Measurements from ENCODE around the genes ZNF593OS, CATSPER4 and CRYBG2.

DNA sequence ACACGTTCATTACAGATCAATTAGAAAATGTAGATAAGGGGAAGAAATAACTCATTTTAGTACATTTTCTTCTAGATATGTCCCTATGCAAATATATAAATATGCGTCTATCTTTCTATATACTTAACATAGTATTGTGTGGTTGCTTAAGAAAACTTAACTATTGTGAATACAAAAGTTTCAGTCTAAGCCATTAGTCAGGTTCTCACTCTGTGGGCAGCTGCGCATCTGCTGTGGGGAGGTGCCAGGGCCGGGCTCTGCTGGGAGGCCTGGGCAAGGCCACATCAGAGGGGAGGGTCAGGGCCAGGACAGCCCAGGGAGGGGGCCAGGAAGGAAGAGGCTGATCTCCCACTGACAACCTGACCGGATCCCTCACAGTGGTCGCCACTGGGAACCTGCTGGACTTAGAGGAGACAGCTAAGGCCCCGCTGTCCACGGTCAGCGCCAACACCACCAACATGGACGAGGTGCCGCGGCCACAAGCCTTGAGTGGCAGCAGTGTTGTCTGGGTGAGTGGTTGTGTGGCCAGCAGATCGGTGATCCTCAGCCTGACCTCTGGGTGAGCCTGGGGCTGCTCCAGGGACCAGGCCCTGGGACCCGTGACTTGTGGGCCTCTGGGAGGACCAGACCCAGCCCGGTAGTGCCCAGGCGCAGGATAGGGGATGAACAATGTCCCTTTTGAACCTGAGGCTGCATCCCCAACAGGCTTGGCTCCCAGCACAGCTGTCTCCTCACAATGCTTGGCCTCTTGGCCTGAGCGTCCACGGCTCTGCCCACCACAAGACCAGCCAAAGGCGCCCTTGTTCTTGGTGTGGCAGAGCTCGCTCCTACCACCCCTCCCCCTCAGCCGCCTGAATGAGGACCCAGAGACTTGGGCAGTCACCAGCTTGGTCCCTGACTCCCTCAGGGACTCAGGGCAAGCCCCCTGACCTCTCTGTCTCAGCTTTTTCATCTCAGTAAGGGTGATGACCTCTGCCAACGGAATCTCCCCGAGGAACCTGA, 20.2 kb downstream of the LDLRAP1 start:
- PRO-cap, 2 experiments = no peak in any of the 2 experiments

DNA sequence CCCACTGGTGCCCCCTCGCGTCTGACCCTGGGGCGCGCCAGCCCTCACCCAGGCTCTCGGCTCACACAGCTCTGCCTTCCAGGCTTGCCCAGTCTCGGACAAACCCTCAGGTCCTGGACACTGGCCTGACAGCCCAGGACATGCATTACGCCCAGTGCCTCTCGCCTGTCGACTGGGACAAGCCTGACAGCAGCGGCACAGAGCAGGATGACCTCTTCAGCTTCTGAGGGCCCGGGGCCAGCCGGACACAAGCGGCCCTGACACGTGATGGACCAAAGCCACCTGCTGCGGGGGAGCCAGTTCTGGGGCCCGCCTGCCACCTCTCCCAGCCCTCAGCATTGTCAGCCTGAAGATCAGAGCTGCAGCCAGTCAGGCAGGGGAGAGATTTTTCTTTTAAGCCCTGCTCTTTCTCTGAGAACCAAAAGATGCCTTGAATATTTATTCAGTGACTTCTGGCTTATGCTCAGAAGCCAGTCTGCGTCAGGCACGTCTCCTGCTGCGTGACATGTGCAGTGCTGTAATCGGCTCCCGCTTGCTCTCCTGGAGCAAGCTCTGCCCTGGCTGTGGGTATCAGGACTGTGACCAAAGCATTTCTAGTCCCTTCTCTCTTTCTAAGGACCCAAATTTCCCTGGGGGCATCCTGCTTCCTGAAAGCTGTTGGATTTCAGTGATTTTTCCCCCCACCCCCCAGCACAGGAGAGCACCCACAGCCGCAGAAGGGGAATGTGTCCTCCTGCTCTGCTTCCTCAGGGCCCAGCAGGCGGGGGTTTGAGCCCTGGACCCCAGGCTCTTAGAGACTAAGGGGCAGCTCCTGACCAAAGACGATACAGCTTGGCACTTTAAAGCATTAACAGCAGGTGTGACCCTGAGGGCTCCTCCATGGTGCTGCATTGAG, 23.6 kb downstream of the LDLRAP1 start:
- PRO-cap, 2 experiments = no peak in any of the 2 experiments

DNA sequence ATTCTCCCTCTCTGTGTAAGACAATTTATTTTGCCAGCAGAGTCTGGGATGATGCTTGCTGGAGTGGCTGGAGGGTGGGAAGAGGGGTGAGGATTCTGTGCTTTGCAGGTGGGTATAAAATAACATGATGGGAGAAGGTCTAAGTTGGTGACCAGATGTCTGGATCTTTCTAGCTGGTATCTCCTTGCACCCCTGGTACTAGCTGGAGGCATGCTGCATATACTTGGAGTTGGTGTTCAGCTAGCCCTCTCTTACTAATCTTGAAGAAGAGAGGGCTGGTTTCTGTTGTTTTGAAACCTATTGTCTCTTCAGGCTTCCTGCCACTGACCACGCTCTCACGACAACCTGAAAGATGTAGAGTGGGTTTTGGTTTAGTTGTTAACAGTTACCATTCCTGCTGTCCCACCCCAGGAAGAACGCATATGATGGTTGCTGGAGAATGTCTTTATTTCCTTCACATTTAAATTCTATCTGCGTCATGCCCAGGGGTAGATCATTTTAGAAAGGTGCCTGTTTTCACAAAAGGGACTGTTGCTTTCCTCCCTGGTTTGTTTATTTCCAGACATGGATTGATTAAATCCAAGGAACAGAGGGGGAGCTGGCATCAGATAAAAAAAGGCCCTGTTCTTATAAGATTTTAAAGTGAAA, 3.6 kb downstream of the MAN1C1 start:
- PRO-cap, 2 experiments = no peak in any of the 2 experiments

DNA sequence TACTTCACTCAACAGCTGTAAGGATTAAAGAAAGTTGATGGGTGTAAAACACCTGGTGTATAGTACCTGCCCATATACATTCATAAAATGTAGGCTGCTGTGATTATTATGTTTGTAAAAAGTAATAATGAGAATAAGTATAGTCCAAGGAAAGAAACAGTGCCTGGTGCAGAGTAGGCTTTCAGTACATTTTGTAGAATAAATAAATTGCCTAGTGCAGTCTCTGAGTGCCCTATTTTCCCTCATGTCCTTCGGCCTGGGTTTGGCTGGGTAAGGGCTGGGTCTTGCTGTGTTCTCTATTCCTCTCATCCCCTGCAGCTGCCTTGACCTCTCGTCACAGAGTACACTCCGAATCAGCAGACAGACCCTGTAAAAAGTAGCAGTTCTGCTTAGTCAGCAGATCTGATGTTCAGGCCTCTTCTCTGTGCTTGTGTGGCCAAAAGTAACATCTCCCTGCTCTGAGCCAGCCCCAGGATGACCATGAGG, 77.3 kb downstream of the MAN1C1 start:
- PRO-cap, 2 experiments = no peak in any of the 2 experiments

GRCh38 chr1:25774773-25775392, 25.1 kb upstream of the SELENON start:
- PRO-cap, 2 experiments = no peak in any of the 2 experiments

GRCh38 chr1:25809046-25809416, 9.0 kb downstream of the SELENON start:
- PRO-cap, 2 experiments = no peak in any of the 2 experiments

- PRO-cap, 2 experiments = no peak in any of the 2 experiments
These were observed 5.9 kb upstream of the MTFR1L start for GRCh38 chr1:25813767-25814360.

DNA sequence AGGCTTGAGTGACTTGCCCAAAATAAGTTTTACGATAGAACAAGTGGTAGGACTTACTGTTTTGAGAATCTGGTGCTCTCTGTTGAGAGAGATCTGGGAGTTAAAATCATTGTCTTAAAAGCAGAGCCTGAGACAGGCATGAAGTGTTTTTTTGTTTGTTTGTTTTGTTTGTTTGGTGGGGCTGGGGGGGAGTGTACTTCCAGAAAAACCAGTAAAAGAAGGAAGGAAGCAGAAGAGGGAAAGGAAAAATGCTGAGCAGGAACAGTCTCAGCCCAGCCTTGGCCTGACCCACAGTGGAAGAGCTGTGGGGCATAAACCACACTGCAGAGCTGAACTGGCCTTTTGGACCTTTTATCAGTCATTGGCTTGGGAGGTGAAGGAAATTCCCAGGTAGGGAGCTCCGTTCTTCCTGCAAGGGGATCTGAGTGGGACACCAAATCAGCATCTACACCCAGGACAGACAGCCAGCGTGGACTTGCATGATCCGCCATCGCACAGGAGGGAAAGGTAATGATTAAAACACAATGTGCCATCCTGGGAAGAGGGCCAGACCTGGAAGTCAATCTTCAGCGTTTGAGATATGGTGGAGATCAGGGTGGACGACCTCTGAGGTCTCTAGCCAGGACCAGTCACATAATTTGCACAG, 1.3 kb upstream of the MTFR1L start:
- PRO-cap, 2 experiments = no peak in any of the 2 experiments

GRCh38 chr1:25895328-25895983, 10.8 kb downstream of the STMN1 start:
- PRO-cap, 2 experiments = no peak in any of the 2 experiments

DNA sequence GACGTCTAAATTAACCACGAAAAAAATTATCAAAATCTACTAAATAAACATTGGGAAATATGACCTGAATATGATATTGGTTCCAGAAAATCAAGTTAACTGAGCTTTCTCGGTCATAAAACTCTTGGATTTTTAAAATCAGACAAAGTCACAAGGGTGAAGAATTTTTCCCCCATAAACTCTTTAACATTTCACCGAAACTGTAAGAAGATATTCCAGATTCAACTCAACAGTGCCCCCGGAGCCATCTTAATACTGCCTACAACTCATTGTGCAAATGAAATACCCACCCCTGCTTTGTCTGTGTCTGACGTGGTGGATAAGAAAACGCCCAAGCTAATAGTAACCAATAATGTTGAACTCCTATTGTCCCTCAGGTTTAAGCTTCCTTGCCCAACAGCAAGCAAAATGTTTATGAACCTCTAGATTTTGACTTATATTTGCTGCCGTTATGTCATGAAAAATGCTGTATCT, 1.3 kb downstream of the STMN1 start:
- PRO-cap, 2 experiments = no peak in any of the 2 experiments

GRCh38 chr1:26171559-26172302, at the start of gene ZNF593OS:
ZNF593OS (minus strand) TSS chr1:26171832.
- PRO-cap, 2 experiments = no peak in any of the 2 experiments

DNA sequence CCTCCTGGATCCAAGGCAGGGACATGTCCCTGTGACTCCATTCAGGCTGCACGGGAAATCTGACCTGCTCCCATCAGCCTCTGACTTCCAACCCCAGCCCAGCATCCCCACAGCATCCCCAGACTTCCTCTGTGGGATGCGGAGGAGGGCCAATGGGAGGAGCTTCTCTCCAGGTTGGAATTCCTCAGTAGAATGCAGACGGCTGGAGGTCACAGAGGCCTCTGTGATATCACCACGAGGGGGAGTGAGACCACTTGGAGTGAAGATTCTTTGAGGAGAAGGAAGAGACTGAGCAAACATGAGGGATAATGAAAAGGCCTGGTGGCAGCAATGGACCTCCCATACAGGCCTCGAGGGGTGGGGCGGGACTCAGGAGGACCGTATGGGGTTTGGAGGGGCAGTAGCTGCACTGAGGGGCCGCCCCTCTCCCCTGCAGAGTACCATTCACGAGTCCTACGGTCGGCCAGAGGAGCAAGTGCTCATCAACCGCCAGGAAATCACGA, at the start of gene CATSPER4:
TSS of gene CATSPER4 (plus strand) at position 273 of the 503 bp plus-strand sequence.
- PRO-cap, 2 experiments = no peak in any of the 2 experiments

- PRO-cap, 2 experiments = peak in 1 of 2 experiments; most common plus-strand start chr1:26255285 (in 1); most common minus-strand start chr1:26255123 (in 1)
These were observed 21.0 kb downstream of the CEP85 start for GRCh38 chr1:26254946-26255410.

DNA sequence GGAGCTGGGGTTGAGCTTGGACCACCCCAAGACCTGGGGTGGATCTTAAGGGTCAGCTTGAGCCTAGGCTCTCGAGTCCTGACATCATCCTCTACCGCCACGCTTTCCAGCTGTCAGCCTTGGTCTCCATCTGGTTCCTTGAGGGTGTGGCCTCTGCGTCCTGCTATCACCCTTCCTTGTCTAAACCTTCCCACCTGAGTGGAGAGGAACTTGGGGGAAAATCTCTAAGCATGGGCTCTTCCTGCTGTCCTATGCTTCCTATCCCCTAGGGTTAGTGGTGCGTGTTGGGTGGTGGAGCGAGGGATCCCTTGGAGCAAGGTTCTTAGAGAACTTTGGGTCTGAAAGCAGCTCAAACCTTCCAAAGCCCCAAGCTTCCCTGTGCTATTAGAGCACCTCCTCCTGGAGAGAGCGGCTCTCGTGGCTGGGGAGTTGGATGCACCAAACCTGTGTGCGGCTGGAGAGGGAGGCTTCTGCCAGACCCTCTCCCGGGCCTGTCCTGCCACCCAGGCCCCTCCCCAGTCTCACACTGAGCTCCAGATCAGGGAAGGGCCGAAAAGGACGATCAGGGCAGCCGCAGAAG, 474 bp upstream of the SH3BGRL3 start:
- PRO-cap, 2 experiments = no peak in any of the 2 experiments

DNA sequence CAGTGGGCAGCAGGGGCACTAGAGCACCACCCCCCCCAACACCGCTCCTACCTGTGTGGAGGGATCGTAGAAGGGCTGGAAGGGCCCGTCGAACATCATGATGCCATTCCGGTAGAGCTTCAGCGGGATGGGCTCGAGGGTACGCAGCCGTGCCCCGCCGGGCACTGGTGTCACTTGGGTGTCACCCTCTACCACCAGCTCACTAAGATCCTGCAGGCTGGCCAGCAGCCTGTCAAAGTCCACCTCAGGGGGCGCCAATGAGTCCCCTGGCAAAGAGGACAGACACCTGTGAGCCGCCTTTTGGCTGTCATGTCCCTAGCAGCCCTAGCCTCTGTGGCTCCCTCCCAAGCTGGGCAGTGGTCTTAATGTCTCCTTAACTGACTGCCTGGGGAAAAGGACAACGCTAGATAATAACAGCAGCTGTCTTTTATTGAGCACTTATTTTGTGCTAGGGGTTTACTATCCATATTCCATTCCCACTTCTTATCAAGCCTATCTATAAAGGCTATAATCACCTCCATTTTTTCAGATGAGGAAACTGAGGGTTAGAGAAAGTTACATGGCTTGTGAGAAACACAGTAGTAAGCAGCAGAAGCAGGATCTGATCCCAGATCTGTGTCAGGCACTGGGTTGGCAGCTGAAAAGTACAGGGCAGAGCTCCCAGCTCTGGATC, 6.0 kb downstream of the SH3BGRL3 start:
- PRO-cap, 2 experiments = no peak in any of the 2 experiments

DNA sequence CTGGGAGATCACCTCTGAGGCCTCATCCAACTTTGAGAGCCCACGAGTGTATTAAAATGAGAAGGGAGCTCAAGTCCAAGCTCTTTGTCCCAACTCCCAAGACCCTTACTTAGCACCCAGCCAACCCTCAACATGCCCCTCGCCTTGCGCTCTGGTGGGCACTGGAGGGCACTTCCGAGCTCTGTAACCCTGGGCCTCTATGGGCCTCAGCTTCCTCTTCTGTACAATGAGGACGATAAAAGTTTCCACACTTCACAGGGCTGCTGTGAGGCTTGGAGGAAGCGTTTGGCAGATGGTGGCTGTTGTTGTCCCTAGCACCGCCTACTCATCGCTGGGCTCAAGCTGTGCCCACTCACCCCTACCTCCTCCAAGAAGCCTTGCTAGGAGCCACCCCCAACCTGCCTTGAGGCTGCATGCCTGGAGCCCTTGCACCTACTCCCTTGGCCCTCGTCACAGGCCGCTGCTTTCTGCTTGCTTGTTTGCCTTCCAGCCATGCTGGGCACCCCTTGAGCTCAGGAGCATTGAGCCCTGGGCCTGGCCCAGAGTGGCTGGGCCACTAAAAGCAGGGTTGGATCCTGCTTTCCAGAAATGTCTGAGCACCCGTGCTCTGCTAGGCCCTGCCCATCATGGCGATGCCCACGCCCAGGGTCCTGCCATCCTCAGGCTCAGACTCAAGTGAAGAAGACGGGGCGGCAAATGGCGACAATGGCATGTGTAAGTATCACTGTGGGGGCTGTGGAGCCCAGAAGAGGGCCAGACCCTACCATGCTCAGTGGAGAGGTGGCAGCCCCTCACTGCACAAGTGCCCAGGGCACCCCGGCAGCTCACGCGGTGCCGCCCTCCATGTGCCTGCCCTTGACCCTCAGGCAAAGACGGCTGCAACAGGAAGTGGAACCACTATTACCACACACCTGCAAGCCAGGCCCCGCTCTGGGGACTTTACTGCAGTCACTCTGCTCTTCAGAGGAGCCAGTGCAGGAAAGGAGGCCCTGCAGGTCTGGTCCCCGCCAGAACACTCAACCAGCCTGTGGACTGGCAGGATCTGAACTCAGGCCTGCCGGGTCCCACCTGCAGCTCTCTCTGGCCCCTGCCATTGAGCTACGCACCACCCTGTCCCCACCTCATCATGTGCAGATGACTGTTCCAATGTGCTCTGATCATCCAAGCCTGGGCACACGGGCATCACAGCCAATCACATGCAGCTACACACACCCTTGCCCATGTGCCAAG, 9.5 kb downstream of the SH3BGRL3 start:
- PRO-cap, 2 experiments = no peak in any of the 2 experiments

DNA sequence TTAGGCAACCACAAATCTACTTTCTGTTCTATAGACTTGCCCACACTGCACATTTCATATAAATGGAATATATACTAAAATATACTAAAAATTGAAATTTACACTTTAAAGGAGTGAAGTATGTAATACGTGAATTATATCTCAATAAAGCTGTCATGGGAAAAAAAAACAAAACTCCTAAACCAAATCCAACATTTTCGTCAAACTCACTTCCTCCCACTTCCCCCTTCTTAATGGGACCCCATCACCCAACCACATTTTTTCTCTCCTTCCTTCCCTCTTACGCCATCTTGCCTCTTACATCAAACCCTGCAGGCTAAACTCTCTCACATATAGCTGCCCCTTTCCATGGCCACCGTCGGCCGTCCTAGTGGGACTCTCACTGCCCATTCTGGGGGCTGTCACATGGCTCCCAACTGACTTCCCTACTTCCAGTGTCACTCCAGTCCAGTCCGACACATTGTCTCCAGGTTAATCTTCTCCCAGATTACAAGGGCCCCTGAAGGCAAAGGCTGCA, 857 bp downstream of the UBXN11 start:
- PRO-cap, 2 experiments = no peak in any of the 2 experiments

- PRO-cap, 2 experiments = no peak in any of the 2 experiments
These were observed at the start of gene CRYBG2 for GRCh38 chr1:26353938-26354600. CRYBG2 (minus strand) TSS chr1:26354130.

- PRO-cap, 2 experiments = no peak in any of the 2 experiments
These were observed 516 bp downstream of the LIN28A start for GRCh38 chr1:26411042-26411624.

GRCh38 chr1:26419150-26419480, 8.5 kb downstream of the LIN28A start:
- PRO-cap, 2 experiments = no peak in any of the 2 experiments